Jurkat, Clone E6-1 (cell line): Measurements from ENCODE around the genes SAAL1, HPS5, LDHAL6A, UEVLD, SPTY2D1 and MRGPRX2.

DNA sequence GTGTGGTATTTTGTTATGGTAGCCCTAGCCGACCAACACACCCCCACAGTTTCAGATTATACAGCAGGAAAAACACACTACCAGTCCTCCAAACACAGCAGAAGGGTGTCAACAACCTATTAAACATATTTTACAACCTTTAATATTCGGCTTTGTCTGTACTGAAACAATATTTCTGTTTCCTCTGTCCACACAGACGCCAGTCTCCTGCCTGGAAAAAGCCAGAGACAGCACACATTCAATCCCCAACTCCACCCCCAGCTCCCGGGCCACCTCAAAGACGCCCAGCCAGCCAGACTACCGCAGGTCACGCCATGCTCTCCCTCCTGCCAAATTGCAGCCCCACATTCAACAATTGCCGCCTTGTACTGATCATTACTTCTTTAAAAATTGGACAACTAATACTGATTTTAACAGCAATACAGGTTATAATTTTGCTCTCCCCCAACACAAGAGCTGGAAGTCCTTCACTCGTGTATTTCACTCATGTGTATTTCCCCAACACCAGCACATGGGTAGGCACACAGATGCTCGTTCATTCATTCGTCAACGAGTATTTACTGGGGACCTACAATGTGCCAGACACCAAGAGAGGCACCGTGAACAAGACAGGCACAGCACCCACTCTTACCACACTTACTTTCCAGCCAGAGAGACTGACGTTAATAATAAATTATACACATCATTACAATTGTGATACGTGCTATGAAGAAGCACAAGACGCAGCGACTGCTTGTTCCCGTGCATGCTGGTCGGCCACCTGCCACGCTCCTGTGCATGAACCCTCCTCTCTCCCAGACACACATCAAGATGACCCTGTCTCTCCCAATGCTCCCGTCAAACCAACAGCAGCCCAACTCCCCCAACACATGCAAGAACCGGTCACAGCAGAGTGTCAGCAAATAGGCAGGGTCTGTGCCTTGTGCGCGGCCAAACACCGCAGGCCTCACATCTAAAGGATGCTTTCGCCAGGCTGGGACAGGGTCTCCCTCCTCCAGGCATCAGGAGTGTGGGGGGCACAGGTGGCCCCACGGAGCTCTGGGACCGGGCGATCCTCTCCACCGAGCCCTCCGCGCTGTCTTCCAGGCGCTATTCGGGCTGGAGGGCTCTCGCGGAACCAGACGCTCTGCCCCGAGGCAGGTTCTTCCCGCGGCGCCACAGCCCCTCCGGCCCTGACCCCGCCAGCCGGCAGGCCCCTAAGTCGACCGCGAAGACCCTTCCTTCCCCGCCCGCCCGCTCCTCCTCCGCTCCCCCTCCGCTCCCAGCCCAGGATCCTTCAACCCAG, 853 bp downstream of the SERGEF start:
- RRBS, result no CpG with 5 or more reads among the region's 52 CpGs

DNA sequence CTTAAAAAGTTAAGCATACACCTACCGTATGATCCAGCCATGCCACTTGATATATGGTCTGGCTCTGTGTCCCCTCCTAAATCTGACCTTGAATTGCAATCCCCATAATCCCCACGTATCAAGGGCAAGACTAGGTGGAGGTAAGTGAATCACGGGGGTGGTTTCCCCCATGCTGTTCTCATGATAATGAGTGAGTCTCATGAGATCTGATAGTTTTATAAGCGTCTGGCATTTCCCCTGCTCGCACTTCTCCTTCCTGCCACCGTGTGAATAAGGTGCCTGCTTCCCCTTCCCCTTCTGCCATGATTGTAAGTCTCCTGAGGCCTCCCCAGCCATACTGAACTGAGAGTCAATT, 4.7 kb downstream of the SAAL1 start:
- RRBS, result no CpG with 5 or more reads among the region's 6 CpGs

GRCh38 chr11:18105472-18106505, at the start of gene SAAL1:
SAAL1 (minus strand) TSS chr11:18106082.
- RRBS, result 1% methylated on average over 20 of the region's 63 CpGs

- RRBS, result no CpG with 5 or more reads among the region's 2 CpGs
Observed at GRCh38 chr11:18246813-18247181, 1.7 kb downstream of the SAA2 start.

DNA sequence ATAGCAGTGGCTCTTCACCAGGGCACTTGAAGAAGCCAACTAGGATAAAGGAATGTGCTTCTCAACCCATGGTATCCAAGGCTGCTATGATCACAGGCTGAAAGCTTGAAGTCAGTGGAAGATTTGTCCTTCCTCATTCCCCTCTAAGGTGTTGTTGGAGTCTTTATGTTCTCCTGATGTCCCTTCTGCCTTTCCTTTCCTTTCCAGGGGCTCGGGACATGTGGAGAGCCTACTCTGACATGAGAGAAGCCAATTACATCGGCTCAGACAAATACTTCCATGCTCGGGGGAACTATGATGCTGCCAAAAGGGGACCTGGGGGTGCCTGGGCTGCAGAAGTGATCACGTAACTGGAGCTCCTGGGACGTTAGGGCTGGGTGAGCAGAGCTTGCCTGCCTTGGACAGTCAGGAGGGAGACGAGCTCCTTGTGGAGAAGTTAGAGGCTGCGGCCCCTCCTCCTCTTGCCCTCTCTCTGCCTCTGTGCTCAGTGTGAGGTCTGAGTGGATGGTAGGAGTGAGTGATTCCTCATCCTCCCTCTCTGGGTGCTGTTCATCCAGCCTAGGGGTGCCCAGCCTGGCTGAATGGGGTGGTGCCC, 3.0 kb downstream of the SAA1 start:
- RRBS, result no CpG with 5 or more reads among the region's 7 CpGs

GRCh38 chr11:18321897-18322654, at the start of gene HPS5:
HPS5 (minus strand) TSS chr11:18322140.
- RRBS, result 2% methylated on average over 9 of the region's 56 CpGs

- RRBS, result no CpG with 5 or more reads among the region's 24 CpGs
Observed at GRCh38 chr11:18322655-18323232, 377 bp downstream of the GTF2H1 start.

- RRBS, result no CpG with 5 or more reads among the region's 6 CpGs
Observed at GRCh38 chr11:18382641-18383089, 11.7 kb upstream of the LDHA start.

GRCh38 chr11:18394720-18395035, 315 bp downstream of the LDHA start:
- RRBS, result 0% methylated on average over 3 of the region's 25 CpGs

GRCh38 chr11:18455475-18456258, at the start of gene LDHAL6A:
LDHAL6A (plus strand) TSS chr11:18455856.
- RRBS, result 96% methylated on average over 5 of the region's 45 CpGs

DNA sequence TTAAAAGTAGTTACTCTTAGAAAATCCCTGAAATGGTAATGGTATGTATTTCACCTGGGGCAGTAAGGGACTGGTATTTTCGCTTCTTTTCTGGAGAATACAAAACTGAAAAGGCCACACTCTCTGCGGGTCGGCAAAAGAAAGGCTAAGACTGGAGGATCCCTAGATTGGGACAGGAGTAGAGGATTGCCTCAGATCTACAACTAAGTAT, 617 bp downstream of the TSG101 start:
- RRBS, result no CpG with 5 or more reads among the region's 3 CpGs

- RRBS, result no CpG with 5 or more reads among the region's 1 CpG
Observed at GRCh38 chr11:18573262-18573819, 15.2 kb downstream of the UEVLD start.

- RRBS, result 87% methylated on average over 8 of the region's 39 CpGs
Observed at GRCh38 chr11:18588588-18589569, at the start of gene UEVLD. UEVLD (minus strand) TSS chr11:18588734.

DNA sequence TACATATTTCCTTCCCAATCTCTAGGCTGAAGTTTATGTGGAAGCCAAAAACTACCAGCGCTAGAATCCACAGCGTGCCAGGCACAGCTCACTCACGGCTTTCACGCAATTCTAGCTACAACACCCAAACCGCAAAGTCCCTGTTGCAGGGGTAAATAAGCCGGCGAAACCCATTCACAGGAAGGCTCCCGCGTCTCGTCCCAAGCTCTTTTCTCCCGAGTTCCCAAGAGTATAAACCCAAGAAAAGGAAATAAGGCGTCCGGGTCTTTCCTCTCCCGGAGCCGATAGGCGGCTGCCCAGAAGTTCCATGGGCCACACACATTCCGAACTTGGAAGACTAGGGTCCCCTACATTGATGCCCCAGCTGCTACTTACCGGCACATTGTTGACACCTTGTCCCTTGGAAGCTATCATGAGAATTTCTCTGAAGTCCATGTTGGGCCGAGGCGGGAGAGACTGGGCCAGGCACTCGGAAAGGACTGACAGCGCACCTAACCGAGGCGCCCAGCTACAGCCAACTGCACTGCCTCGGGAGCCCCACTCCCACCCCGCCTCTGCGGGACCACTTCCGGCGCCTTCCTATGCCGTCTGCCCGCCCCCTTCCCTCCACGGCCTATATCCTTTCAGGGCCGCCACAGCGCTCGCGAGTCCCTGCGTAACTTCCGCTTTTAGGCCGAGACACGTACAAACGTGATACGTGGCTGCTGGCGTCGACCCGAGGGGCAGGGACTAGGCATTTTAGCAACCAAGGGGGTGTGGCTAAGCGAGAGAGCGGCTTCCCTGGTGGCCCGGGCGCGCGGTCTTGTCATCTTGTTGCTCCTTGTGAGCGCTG, at the start of gene SPTY2D1:
Gene SPTY2D1 (minus strand): TSS at position 520 of the 832 bp plus-strand sequence.
- RRBS, result under 1% methylated on average over 10 of the region's 52 CpGs

GRCh38 chr11:19060442-19060927, at the start of gene MRGPRX2:
MRGPRX2 (minus strand) TSS chr11:19060717.
- RRBS, result no CpG with 5 or more reads among the region's 4 CpGs

DNA sequence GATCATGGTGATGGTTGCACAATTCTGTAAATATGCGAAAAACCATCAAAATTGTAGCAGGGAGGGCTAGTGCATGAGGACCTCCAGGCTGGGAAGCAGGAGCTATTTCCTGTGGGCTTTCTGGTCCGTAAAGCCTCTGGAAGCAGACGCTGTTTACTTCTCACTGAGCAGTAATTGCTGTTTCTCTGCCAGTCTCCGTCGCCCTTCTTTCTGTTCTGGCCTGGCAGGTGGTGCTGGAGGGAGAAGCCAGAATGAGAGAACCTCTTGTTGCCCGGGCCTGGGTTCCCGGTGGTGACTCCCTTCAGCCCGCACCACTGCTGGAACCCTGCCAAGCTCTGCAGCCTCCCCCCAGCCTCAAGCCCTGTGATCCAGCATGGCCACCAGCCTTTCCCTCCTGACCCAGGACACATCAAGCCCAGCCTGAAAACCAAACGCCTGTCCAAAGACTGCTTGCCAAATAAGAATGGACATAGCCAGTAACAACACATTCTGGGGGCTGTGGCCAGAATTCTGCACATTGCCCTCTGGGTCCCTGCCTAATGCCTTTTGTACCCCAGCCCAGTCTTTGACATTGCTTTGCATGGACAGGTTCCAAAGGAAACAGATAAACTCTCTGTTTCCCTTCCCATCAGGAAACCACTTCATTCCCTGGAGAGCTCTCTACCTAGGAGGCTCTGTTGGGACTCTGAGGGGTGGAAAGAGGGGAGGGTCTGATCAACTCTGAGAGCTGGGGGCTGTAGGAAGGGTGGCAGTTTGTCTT, 201.0 kb upstream of the NAV2 start:
- RRBS, result no CpG with 5 or more reads among the region's 9 CpGs

- RRBS, result 37% methylated on average over 19 of the region's 50 CpGs
Observed at GRCh38 chr11:19713545-19714268, 1.1 kb downstream of the NAV2 start.

DNA sequence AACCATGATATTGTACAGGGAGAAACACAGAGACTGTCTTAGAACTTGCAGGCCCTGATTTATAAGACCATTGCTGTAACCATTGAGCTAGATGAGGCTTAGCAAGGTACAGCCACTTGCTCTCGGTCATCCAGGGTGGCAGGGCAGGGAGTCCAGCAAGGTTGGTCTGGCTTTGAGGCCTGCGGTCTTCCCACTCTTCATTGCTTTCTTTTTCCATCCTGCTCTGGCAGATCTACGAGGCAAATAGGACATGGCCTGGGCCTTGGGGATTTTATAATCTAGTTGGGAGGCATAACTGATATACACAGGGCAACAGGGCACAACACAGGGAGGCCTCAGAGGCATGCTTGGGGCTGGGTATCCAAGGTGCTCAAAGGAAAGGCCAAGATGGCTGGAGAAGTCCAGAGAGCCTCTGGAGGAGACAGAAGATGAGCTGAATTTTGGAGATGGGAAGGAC, 4.4 kb downstream of the NAV2 start:
- RRBS, result no CpG with 5 or more reads among the region's 3 CpGs

- RRBS, result no CpG with 5 or more reads among the region's 8 CpGs
Observed at GRCh38 chr11:19827673-19828117, 115.1 kb downstream of the NAV2 start.

GRCh38 chr11:19829604-19829928, 116.9 kb downstream of the NAV2 start:
- RRBS, result no CpG with 5 or more reads among the region's 2 CpGs